Mucosa of descending colon (tissue), 1 donor: ENCODE results near the genes ACTR1B and VWA3B.

DNA sequence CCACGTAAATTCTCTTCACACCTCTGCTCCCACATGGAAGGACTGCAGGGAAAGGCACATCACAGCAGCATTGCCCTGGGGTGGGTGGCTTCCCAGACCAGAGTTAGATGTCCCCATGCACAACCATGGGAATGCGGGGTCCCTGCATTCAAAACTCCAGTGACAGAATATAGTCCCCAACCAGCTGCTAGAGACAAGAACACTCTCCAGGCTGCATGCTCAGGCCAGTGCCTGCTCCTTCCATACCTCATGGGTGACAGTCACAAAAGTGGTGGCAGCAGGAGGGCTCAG is 33.0 kb downstream of the LMAN2L start:
- PRO-cap, result no peak

GRCh38 chr2:96759347-96759948 is 1.3 kb upstream of the CNNM4 start:
- PRO-cap, result bidirectional peak, plus-strand start at chr2:96759754, minus-strand start at chr2:96759722

GRCh38 chr2:96761656-96762332 is 1.1 kb downstream of the CNNM4 start:
- PRO-cap, result no peak

DNA sequence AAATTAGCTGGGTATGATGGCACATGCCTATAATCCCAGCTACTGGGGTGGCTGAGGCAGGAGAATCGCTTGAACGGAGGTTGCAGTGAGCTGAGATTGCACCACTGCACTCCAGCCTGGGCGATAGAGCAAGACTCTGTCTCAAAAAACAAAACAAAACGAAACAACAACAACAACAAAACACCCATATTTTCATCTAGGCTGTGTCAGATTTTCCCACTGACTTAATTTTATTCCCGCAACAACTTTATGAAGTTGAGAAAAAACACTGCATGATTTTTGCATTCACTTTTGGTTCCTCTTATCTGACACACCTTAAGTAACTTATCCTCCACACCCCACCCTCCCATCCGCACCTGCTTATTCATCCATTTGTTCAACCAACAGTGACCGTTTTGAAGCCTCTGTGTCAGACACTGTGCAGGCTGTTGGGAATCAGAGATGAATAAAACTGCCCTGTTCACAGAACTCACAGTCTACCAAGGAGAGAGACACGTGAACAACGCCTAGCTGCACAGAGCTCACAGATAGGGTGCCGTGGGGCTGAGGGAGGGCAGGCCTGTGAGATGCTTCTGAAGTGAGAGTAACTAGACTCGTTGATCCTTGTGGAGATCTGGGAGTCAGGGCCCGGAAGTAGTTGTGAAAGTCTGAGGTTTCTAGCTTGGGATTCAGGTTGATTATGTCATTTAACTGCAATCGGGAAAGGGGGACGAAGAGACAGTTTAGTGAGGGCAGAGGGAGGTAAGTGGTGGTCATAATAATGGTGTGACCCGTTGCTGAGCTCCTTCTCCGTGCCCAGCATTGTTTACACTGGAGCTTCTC is 7.4 kb downstream of the CNNM4 start:
- PRO-cap, result bidirectional peak, plus-strand start at position 409 of the sequence, minus-strand start at position 397 of the sequence; bidirectional peak, plus-strand start at position 472 of the sequence, minus-strand start at position 579 of the sequence

DNA sequence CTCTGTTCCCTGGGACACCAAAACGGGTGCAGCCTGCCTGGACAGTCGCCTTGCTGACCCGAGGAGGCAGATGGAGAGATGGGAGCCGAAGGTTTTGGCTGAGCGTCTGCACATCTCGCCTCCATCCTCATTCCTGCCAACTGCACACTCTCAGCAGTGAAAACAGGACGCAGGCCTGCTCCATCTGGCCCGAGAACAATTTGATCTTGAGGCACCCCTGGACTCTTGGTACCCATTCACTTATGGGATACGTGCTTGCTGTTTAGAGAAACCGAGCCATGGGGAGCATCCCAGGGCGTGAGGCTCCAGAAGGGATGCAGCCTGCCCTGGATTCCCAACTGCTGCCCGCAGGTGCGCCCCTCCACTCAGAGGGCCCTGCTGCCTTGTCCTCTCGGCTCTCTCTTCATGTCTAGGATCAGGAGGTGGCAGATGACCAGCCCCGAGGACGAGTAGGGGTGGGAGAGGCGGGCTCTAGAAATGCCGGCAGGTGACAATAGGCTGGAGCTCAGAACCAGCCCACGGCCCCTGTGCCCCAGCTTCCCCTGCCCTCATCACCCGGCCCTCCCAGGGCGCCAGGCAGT is 9.1 kb upstream of the SEMA4C start:
- PRO-cap, result no peak

GRCh38 chr2:96916103-96916797 is 46.4 kb upstream of the SEMA4C start:
- PRO-cap, result no peak

- PRO-cap, result no peak
These were observed 23.5 kb downstream of the FAM178B start for GRCh38 chr2:96962804-96963386.

GRCh38 chr2:96977540-96978375 is 8.6 kb downstream of the FAM178B start:
- PRO-cap, result no peak

GRCh38 chr2:97190767-97191376 is 77.9 kb downstream of the ANKRD36 start:
- PRO-cap, result no peak

GRCh38 chr2:97541677-97542058 is 48.0 kb downstream of the ANKRD36B start:
- PRO-cap, result no peak

GRCh38 chr2:97549135-97549895 is 40.4 kb downstream of the ANKRD36B start:
- PRO-cap, result no peak

DNA sequence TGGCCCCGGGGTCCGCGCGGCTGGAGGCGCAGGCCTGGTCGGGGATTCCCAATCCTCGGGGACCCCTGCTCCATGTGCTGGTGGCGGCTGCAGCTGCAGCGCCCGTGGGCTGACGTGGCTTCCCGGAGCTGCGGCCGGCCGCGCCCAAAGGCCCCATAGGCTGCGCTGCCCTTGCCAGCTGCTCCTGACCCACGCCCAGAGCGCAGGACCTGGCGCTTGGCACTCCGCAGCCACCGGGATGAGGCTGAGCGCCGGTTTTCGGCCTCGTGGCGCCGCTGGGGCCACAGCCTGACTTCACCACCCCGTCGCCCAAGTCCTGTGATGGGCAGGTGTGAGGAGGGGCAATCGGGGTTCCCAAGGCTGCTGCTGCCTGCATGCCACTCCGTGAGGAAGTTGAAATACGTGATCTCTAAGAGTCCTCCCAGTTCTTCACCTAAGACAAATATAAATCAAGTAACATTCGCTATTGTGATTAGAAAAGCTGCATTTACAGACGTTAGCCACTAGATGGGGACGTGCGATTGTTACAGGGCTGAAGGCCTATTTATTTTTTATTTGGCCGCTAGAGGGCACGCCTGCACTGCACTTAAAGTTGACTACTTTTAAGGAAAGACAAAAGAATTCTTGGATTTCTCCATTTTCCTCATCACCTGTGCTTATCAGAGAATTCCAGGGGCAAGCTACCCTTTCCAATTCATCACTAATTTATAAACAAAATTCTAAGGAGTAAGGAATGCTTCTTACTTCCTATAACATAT is 956 bp upstream of the ANKRD36B start:
- PRO-cap, result no peak

- PRO-cap, result bidirectional peak, plus-strand start at chr2:97663467, minus-strand start at chr2:97663530; bidirectional peak, plus-strand start at chr2:97664302, minus-strand start at chr2:97664014
These were observed at the start of gene ACTR1B for GRCh38 chr2:97663407-97664171. Gene ACTR1B (minus strand): TSS chr2:97664044.

DNA sequence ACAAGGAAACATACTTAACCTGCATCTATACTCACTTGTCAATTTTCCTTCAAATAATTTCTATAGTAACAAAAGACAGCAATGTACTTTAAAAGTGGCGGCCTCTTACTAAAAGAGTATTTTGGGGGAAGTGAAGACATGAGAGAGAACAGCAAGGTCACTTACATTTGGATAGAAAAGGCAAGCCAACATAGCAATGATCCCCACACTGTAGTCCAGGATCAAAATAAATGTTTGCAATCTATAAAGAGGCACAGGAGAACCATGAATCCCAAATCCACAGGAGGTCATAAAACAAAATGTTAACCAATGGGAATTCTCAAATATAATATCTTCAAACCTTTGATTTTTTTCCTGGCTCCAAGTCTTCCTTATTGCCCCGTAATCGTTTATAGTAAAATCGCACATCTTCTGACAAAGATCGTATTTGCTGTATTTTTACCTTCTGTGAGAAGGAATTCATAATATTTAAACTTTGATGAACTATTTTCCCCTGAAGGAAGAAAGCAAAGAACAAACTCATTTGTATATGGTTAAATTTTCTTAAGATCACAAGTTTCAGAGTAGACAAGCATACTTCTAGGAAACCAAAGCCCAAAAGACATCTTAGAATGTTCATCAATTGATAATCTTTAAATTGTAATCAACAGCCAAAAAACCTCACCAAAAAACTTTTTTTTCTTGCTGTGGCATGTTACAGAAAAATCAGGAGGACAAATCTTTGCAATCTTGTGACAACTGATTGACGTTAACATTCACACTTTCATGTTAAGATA is 92.0 kb downstream of the ZAP70 start:
- PRO-cap, result no peak

DNA sequence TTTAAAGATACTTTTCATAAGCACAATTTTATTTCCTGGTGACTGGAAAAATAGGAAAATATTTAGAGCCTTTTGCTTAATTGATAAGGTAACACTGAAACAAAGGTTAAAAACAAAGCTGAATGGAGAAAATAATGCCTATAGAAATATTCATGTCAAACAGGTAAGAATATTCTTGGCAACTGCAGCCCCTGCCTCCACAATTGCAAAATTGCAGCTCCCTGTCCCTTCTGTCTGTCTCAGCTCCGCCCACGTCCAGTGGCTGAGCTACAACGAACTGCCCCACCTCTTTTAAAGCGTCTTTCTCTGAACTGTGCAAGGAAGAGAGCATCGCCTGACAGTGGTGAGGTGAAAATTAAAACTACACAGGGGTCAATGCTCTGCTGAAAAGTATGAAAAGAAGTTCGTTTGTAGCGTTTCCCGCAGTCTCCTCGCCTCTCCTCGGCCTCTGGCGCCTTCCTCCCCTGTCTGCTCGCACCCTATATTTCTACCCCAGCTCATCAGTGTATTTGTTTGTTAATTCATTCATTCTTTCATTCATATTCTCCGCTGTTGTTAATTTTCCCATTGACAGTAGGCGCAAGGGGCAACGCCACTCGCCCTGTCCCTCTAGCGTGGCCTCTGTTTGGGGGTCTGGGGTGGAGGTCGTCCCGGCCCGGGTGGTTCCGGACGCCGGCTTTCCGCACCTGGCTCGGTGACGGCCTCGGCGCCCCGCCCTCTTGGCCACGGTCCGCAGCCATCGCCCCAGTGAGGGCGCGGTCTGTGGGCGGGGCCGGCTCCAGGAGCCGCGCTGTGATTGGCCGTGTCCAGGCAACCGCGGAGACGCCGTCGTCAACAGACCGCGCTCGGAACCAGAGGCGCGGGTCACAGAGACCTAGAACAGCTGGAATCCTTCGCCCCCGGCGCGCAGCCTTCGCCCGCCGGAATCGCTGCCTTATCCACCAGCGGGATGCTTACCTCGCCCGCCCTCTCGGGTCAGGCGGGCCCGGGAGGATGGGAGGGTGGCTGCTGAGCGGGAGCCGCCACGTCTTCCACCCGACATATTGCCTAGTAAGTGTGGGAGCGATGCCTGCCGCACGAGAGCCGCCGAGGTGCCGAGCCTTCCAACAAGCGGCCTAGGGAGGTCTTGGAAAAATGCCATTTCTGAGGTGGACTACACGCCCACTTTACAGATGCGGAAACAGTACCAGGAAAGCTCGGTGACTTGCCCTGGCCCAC is at the start of gene VWA3B:
TSS of gene VWA3B (plus strand) at position 854 of the 1,218 bp plus-strand sequence.
- PRO-cap, result bidirectional peak, plus-strand start at position 294 of the sequence, minus-strand start at position 205 of the sequence; bidirectional peak, plus-strand start at position 854 of the sequence, minus-strand start at position 688 of the sequence

- PRO-cap, result no peak
These were observed 50.9 kb upstream of the CNGA3 start for GRCh38 chr2:98295277-98295798.

- PRO-cap, result no peak
These were observed 32.7 kb downstream of the CNGA3 start for GRCh38 chr2:98378621-98379646.

DNA sequence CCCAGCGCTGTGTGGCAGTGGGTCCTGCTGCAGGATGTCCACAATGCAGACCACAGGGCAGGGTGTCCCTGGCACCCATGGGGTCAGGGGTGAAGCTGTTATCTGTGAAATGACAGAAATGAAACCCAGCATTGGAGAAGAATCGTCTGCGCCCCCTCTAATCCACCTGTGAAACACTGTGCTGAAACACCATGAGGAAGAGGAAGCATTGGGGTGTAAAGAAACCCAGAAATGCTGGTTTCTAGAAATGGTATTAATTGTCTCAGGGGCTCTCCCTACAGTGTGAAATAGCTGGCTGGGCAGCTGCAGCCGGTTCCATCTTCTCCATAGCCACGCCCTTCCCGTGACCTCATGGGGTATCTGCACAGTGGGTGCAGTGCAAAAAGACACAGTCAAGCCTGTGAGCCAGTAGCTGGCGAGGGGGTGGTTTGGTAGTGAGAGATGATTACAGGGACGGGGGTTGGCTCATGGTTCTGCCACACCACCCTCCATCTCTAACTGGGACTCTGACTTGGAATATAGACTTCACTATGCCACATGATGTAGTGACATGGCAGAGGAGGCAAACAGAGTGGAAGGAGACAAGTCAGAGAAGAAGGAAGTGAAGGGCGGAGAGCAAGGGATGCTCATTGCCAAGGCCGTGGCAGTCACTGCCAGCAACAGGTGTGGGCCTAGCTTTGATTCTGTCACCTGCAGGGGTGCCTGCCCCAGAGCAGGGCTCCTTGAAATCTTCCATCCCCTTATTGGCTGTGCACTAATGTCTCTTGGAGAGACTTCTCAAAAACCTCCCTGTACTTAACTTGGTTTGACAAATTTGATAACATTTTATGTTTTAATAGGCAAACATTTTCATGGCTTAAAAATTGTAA is 16.3 kb downstream of the INPP4A start:
- PRO-cap, result no peak

GRCh38 chr2:98479964-98480755 is 35.5 kb downstream of the INPP4A start:
- PRO-cap, result no peak

DNA sequence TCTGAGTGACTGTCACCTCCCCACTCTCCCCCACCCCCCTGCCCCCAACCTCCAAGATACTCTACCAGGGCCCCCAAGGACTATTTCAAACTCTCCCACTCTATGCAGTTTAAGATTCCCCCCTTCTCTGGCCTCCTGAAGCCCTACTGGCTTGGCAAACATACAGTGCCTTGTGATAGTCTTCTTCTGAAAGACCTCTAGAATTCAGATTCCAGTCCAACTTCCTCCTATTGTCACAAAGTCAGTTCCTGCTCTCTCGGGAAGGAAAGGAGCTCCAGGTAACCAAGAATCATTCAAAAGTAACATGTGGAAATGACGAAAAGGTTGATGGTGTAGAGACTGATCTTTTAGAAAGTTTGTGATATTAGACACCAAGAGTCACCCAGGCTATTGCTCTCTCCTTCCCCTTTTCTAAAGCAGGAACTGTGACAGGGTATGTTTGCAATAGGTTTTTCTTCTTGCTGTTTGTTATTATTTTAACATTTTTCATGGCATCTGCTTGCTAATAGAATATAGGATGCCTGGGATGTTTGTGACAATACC is 93.4 kb upstream of the MGAT4A start:
- PRO-cap, result no peak